ENCODE measurements around a stretch of chr17.

GRCh38 chr17:1404786-1405145 lies 4.7 kb upstream of the YWHAE start:
- PRO-cap = no peak

DNA sequence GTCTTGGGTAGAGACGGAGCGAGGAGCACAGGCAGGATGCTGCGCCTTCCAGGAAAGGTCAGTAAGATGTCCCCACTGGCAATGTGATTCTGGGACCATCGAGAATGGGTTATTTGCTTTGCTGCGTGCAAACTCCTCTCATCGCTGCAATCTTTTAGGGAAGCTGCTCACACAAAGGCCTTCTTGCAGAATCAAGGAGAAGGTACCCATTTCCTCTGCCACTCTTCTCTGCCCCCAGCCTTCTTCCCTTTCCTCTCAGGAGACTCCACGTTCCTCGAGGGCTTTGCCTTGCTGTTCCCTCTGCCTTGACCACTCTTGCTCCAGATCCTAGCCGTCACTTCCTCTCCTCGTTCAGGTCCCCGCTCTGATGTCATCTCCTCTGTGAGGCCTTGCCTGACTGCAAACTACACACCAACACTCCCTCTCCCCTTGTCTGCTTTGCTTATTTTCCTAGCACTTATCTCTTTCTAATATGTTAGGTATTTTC lies 5.2 kb upstream of the CRK start:
- PRO-cap = no peak

DNA sequence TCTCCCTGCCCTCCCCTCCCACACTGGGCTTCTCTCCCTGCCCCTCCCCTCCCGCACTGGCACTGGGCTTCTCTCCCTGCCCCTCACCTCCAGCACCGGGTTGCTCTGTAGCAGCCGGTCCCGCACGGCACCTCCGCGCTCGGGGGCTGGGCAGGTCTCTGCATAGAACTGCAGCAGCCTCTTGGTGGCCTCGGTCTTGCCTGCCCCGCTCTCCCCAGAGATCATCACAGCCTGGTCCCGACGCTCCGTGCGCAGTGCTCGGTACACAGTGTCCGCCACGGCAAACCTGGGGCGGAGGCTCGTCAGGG lies 9.8 kb downstream of the MYO1C start:
- PRO-cap = no peak

DNA sequence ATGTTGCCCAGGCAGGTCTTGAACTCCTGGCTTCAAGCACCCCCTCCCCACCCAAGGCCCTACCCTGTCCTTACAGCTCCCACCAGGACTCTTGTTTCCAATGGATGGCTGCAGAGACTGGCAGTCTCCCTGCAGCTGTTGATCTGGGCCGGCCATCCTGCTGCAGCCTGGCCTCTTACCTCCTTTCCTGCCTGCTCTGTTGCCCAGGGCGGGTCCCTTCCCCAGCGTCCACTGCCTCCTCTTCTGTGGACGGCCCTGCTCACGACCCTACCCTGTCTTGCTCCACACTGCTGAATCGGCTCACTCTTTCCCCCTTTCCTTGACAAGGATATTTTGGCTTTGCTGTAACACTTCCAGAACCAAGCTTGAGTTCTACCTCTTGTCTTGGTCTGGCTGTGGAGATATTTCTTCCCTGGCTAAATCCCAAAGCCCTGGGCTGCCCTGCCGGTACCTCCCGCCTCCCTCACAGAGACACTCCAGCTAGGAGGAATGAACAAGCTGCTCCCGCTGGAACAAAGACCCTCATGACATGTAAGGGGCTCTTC lies 11.0 kb downstream of the INPP5K start:
- PRO-cap = no peak

DNA sequence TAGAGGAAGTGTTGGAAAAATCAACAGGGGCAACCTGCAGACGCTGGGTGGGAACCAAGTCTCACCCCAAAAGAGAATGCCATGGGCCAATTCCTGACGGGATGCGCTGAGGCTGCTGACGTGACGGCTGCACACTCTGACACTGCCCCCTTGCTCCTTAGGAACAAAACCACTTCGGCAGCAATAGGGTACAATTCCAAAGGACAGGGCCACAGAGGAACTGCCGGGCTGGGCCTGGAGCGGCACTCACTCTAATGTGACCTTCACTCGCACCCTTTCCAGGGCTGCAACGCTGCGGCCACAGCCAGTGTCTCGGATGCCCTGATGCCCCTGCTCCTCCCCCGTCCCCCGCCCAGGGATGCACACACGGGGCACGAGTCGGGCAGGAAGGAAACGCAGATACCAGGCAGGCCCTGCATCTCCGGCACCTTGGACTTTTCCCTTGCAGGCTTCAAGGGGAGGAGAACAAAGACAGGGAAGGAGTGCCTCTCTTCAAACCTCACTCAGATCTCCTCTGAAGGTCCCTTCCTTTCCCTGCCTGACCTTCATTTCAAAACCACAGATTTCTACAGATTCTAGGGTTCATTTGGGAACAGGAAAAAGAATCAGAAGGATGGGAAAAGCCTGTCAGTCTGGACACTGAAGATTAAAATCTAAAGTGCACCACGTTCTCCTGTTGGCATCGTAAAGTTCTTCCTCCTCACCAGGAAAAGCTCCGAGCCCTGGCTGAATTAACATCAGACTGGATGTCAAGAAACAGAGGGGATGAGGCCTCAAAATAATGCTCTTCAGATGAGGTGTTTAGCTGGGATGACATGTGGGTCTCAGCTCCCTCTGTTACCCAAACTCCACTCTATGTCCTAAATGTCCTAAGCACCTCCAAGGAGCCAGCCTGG lies 2.3 kb downstream of the PITPNA start:
- PRO-cap = unidirectional peak, plus-strand start at position 193 of the sequence

DNA sequence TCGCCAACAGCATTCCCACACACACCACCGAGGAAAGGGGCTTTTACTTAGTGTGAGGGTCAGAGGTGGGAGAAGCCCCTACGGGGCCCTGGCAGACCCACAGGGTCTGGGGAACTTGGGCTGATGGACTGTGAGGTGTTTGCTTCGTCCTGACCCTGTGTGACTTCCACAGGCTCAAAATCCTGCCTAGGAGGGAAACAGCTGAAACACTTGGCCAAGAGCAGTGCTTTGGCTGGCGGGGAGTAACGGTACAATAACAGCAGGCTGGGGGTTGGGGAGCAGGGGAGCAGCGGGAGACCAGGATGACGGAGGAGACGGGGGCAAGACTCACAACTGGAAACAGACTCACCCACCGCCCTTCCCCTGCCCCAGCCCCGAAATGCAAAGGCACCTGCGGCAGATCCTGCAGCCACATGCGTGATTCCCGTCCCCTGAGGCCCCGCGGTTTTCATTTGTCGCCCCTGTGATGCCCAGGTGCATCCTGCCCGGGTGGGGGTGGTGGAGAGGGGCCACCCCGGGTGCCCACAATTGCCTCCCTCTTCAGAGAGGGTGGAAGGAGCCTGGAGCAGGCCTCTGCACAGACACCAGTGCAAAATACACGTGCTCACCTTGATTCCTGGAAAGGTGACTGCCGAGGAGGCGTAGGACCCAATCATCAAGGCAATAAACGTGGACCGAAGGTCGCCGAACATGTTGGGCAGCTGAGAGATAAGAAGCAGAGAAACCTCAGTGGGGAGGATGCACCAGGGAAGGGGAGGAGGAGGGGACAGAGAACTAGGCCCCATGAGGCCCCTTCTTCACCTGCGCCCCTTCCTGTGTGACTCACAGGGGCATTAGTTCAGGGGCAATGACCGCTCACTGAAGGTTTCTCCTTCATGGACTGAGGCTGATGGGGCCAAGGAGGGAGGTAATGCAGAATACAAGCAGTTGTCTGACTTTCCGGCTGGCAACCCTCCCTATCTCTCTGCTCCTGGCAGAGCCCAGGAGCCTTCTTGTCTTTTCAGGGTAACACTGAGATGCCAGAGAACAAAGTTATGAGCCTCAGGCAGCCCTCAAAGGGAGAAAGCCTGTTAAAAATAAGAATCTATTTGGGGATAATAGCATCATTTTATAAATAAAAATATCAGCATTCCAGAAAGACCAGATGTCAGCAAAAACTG lies 30.4 kb upstream of the PITPNA start:
- PRO-cap = no peak

GRCh38 chr17:1612348-1612761 lies 16.3 kb downstream of the SLC43A2 start:
- PRO-cap = no peak

DNA sequence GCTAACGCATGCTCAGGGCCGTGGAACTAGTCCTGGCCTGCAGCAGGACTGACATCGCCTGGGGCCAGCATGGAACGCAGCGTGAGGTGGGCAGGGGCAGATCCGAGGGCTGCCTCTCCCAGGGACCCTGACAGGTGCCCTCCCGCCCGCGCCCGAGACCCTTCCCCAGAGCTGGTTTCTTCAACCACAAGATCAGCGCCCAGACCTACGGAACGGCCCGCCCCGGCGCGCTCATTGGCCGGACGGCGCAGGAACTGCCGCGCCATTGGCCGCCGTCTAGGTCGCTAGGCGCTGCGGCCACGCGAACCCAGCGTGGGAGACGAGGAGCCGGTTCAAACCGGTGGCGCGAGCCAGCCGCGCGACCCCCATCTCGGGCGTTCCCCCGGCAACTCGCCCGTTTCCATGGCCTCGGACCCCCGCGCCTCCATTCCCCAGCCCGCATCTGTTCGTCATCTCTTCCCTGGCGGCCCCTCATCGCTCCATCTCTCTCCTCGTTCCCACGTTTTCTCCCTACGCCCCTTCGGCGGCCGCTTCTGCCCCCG lies 353 bp downstream of the SLC43A2 start:
- PRO-cap = bidirectional peak, plus-strand start at position 313 of the sequence, minus-strand start at position 207 of the sequence

GRCh38 chr17:1675802-1676261 lies 8.8 kb downstream of the PRPF8 start:
- PRO-cap = no peak

DNA sequence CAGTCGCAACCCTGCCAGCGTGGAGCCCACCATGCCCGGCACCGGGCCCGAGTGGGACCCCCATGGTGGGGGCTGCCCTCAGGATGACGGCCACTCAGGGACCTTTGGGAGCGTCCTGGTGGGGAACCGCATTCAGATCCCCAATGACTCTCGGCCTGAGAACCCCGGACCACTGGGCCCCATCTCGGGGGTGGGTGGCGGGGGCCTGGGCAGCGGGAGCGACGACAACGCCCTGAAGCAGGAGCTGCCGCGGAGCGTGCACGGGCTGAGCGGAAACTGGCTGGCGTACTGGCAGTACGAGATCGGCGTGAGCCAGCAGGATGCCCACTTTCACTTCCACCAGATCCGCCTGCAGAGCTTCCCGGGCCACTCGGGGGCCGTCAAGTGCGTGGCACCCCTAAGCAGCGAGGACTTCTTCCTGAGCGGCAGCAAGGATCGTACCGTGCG lies 9.0 kb upstream of the SERPINF2 start:
- PRO-cap = no peak

DNA sequence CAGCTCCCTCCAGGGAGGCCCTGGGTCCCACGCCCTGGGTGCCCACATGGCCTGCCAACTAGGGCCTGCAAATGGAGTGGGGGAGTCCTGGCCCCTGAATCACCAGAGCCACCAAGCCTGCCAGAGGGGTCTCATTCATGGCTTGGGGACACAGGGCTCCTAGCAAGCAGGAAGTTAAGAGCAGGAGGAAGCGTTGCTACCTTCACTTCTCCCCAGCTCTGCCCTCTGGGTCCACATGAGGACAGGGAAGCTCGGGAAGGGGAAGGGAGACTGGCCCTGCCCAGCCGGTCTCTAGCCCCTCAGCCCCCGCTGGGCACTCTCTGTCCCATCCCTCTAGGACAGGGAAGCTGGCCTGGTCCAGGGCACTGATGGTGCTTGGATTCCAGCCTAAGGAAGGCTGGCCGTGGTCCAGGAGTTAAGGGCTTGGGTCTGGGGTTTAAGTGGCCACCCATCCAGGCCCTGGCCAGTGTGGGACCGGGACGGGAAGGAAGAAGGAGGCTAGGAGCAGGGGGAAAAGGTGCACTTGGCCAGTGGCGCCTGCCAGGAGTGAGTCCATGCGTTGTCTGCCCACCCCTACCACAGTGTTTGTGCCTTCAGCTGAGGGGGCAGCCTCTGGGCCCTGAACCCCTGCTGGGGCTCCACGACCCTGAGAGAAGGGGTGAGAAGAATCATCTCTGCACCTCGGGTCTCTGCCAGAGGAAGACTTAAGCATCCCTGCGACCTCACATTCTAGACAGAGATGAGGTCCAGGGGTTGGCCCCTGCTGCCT lies 4.7 kb upstream of the SERPINF2 start:
- PRO-cap = no peak

DNA sequence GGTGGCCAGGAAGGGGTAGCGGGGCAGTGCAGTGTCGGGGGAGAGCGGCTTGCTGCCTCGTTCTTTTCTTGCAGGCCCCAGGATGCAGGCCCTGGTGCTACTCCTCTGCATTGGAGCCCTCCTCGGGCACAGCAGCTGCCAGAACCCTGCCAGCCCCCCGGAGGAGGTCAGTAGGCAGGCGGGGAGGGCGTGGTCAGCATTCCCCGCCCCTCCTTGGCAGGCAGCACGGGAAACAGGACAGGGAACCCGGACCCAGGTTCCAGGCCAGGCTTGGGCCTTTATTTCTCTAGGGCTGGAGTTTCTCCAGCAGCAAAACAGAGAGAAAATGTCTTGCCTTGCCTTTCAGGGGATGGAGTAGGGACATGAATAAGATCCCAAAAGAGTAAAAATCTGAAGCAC lies 5.0 kb downstream of the SERPINF1 start:
- PRO-cap = no peak

DNA sequence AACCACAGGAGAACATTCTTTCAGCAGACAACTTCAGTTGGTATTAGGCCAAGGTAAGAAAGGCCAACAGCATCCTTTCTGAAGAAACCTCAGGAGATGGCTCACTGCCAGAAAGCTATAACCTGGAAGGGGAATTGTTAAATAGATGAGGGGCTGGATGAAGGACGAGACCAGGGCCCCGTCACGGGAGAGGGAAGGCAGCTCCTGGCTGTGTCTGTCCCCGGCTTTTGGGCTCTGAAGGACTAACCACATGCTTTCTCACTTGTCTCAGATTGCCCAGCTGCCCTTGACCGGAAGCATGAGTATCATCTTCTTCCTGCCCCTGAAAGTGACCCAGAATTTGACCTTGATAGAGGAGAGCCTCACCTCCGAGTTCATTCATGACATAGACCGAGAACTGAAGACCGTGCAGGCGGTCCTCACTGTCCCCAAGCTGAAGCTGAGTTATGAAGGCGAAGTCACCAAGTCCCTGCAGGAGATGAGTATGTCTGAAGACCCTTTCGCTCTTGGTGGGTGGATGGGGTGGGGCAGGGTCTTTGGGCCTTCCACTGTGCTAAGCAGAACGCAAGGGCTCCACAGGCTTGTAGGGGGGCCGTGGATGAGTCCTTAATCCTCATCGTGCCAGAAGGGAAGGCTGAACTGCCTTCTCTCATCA lies 14.5 kb downstream of the SERPINF1 start:
- PRO-cap = no peak

DNA sequence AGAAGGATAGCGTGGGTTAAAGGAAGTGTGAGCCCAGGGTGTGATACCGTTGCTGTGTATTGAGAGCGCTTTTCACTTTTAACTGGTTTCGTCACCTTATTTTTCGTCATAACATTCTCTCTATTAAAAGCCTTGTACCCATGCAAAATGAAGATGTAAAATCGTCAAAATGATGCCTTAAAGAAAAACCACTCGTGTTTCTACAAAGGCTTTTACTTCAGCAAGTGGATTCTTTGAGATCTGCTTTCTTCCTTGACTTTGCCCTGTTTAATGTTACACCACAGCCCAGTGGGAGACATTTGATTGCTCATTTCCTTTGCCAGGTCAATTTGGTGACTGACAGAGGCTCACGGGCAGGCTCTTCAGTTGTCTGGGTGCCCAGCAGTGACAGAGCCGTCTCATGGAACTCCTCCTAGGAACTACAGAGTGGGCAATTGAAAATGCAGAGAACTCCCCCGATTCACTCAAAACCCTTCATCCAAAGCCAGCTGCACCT lies 61.2 kb downstream of the RPA1 start:
- PRO-cap = no peak

DNA sequence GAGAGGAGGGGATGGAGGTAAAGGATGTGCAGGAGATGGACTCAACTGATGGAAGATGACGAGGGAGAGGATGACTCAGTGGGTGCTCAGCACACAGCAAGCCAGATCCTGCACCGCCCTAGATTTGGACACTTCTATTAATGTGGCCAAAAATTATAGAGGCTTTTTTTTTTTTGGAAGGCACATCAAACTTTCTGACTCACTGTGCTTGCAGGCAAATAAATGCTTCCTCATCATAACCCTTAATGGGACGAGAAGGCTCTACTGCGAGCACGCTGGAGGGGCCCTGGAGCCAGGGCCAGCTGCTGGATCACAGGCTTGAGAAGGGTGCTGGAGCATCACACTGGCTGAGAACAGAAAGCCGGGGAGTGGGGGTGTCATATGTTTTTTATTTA lies 36.0 kb downstream of the RTN4RL1 start:
- PRO-cap = no peak

- PRO-cap = no peak
Measured at GRCh38 chr17:2055277-2055620, 346 bp downstream of the HIC1 start.

- PRO-cap = no peak
Measured at GRCh38 chr17:2068488-2069170, 13.7 kb downstream of the HIC1 start.

DNA sequence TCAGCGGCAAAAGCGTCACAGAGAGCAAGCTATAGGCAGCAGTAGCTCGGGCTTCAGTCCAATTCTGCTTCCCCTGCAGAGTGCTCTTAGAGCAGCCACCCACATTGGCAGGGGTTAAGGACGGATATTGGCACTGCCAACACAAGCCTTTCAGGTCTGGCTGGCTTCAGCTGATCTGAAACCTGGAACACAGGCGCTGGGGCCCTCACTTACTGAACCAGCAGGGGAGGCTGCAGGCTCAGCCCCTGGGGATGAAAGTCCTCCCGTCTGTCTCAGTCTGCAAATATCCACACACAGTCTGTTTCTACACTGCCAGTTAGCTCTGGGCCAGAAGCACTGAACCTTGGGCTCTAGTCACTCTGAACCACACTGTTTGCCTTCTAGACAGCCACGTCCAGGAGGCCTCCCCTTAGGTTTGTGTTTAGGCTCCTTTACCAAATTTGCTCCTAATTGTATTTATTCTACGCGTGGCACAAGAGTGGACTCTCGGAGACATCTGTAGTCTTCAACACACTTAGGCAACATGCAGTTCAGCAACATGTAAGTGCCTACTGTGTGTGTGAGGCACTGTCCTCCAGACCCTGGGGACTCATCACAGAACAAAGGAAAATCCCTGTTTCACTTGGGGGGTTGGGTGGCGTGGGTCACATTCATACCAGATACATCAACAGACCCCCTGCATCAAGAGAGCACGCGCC lies 40.2 kb downstream of the HIC1 start:
- PRO-cap = no peak

GRCh38 chr17:2174587-2175567 lies 120.0 kb downstream of the HIC1 start:
- PRO-cap = no peak

GRCh38 chr17:2265725-2266412 lies 37.7 kb downstream of the SMG6 start:
- PRO-cap = no peak